ENCODE results near the gene SIRPB2.

GRCh38 chr20:1165891-1166261 is 18.9 kb downstream of the TMEM74B start:
- RRBS = no CpG with 5 or more reads among the region's 5 CpGs

GRCh38 chr20:1308896-1309437 is 20.0 kb downstream of the SDCBP2 start:
- RRBS = 91% methylated on average over 3 of the region's 9 CpGs

DNA sequence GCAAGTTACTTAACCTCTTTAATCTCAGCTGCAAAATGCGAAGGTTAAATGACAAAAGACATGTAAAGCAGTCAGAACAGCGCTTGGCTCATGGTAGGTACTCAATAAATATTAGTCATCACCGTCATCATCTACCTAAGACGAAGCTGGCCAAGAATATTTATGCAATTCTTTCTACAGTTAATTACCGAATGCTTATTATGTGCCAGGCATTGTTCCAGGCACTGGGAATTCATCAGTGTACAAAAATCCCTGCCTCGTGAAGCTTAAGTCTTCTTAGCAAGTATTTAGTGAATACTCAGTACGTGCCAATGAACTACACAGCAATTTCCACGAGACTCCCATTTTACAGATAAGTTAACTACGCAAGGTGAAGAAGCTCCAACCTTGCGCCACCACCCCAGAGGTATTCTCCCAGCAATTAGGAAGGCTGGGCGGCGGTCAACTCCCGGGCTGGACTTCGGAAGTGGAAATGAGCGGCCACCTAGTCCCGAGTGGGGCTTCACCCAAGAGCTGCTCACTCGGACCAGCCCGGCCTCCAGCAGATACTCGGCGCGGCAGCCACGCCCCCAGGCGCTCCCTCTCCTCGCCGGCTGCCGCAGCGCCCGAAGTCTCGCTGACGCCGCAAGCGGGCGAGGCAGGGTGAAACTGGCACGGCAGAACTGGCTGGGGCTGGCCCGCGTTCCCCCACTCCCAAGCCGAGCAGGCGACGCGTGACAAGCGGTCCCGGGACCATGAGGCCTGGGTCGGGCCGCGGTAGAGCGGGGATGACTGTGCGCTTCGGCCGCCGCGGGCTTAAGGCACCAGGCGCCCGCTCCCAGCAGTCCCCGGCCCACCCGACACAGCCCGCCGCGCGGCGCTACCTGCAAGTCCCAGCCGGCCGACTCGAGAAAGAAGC is 543 bp downstream of the NSFL1C start:
- RRBS = under 1% methylated on average over 20 of the region's 63 CpGs

GRCh38 chr20:1491303-1491889 is at the start of gene SIRPB2:
TSS of gene SIRPB2 (minus strand) at chr20:1491420.
- RRBS = 78% methylated on average over 2 of the region's 11 CpGs

DNA sequence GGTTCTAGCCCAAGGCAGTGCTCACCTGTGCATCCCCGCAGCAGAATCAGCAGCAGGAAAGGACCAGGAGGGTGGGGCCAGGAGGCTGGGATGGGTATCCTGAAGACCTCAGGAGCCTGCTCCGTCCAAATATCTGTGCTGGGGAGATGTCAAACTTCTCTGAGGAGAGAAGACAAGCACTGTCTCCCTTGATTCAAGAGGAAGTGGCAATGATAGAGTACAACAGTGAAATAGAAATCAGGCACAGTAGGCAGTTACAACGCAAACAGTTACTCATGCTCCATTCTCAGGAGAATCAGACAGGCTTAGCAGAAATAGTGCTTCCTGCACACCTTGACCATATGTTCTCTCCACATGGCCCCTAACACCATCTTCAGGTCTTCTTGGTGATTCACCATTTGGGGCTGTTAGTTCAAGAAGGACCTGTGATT is 28.7 kb upstream of the SIRPG start:
- RRBS = no CpG with 5 or more reads among the region's 3 CpGs

- RRBS = 2% methylated on average over 43 of the region's 107 CpGs
Measured at GRCh38 chr20:1802898-1803970, 92.0 kb upstream of the SIRPA start.

DNA sequence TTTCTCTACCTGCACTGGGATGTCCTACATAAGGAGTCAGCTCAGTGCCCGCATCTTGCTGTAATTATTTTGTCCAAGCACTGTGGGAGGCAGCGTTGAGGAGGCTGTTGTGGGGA is 91.4 kb upstream of the SIRPA start:
- RRBS = no CpG with 5 or more reads among the region's 2 CpGs

DNA sequence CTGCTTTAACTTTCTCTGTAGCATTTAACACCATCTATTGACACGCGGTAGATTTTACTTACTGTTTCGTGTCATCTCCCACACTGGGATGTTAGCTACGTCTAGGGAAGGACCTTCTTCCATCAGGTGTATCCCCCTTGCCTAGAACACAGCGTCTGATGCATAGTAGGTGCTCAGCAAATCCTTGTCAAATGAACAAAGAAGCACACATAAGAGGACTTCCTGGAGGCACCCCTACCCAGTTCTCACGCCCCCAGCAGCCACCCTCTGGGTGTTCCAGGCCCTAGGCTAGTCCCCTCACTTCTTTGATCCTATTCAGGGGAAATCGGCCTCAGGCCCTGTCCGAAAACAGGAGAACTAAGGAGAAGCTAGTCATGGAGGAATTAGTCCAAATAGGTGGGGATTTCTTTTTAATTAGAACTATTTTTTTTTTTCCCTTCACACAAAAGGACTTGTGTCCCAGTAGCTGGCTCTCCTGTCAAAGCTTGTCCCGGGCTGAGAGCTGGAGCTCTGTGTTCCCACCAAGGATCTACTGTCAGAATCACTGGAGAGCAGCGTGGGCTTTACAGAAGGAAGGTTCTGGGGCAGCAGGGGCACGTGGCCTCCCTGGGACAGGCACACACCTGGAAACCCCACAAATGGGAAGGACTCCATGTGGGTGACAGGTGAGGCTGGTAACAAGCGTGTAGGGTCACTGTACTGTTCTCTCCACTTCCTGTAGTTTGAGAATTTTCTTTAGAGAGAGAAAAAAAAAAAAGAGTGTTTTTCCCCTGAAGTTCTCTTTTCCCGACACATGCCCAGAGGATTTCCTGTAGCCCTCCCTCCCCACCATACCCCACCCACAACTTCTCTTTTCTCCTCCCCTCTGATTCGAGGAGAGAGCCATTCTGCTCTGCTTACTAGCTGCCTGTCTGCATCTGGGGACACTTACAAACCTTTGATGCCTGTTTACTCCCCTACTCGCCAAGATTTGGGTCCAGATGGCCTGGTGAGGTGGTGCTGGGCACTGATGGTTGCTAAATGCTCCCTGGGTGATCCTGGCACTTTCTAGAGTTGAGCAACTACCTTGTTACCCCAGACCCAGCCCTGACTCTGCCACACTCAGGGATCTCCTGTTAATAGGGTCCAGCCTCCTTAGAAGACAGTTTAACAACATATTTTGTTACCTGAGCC is 84.3 kb upstream of the SIRPA start:
- RRBS = no CpG with 5 or more reads among the region's 15 CpGs

DNA sequence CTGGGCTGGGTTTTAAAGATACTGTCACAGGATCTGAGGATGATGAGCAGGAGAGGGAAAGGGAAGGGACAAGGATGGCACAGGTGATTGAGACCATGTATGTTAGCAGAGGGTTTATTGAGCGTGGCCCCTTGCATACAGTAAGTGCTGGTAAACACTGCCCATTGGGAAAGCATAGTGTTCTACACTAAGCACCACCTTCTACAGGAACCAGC is 14.5 kb upstream of the SIRPA start:
- RRBS = no CpG with 5 or more reads among the region's 1 CpG

DNA sequence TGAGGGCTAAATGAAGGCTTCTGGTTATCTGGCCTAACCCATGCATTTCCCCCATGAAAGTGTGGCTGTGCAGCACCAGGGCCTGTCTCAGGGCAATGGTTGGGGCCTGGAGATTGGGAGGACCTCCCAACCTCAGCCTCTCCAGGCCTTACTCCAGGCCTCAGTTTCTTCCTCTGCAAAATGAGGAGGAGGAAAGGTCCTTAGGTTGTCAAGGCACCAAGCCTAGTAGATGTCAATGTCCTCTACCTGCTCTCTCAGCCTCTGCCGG is 10.2 kb downstream of the SIRPA start:
- RRBS = no CpG with 5 or more reads among the region's 1 CpG

DNA sequence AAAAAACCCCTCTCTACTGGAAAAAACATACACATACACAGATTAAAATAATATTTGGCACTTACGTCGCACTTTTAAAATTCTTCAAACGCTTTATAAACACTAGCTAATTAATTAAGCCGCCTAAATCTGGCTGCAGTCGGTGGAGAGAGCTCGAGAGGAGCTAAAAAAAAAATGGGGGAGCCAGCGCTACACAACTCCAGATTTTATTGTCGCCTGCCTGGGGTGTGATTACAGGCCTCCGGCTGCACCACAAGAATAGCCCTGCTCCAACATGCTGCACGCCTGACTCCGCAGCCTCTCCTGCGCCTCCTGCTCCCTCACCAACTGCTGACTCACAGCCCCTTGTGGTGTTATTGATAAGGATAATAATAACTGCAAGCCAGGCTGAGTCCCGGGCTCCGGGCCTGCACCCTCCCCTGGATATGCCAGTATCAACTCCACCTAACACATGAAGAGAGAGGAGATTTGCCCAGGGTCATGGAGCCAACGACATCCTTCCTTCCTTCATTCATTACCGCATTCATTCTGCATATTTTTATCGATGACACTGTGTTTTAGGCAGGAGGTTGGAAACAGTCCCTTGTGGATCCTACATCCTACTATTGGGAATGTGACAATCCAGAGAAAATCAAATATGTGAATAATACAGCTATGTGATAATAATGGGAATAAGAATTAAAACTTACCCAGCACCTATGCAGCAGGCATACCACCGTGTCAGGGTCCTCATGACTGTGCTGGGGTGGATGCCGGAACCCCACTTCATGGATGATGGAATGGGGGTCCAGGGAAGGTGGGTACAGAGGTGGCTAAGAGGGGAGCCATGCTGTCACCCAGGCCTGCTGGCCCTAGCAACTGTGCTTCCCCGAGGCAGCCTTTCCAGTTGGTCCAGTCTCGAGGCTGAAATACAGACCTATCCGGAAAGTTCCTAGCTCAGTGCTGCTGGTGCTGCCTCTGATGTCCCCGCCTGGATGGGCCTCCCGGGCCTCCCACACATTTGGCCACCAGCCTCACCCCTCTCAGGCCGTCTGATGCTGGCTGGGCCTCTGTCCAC is 17.1 kb downstream of the SIRPA start:
- RRBS = 75% methylated on average over 3 of the region's 25 CpGs

GRCh38 chr20:1935236-1936255 is 40.3 kb downstream of the SIRPA start:
- RRBS = 67% methylated on average over 2 of the region's 26 CpGs

DNA sequence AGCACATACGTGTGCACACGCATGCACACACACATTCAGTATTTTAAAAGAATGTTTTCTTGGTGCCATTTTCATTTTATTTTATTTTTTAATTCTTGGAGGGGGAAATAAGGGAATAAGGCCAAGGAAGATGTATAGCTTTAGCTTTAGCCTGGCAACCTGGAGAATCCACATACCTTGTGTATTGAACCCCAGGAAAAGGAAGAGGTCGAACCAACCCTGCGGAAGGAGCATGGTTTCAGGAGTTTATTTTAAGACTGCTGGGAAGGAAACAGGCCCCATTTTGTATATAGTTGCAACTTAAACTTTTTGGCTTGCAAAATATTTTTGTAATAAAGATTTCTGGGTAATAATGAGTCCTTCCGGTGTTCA is 44.3 kb downstream of the SIRPA start:
- RRBS = no CpG with 5 or more reads among the region's 5 CpGs

DNA sequence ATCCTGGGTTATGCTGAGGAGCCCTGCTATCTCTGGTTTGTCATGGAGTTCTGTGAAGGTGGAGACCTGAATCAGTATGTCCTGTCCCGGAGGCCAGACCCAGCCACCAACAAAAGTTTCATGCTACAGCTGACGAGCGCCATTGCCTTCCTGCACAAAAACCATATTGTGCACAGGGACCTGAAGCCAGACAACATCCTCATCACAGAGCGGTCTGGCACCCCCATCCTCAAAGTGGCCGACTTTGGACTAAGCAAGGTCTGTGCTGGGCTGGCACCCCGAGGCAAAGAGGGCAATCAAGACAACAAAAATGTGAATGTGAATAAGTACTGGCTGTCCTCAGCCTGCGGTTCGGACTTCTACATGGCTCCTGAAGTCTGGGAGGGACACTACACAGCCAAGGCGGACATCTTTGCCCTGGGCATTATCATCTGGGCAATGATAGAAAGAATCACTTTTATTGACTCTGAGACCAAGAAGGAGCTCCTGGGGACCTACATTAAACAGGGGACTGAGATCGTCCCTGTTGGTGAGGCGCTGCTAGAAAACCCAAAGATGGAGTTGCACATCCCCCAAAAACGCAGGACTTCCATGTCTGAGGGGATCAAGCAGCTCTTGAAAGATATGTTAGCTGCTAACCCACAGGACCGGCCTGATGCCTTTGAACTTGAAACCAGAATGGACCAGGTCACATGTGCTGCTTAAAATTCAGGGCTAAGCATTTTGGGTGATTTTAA is 15.2 kb downstream of the STK35 start:
- RRBS = no CpG with 5 or more reads among the region's 13 CpGs

DNA sequence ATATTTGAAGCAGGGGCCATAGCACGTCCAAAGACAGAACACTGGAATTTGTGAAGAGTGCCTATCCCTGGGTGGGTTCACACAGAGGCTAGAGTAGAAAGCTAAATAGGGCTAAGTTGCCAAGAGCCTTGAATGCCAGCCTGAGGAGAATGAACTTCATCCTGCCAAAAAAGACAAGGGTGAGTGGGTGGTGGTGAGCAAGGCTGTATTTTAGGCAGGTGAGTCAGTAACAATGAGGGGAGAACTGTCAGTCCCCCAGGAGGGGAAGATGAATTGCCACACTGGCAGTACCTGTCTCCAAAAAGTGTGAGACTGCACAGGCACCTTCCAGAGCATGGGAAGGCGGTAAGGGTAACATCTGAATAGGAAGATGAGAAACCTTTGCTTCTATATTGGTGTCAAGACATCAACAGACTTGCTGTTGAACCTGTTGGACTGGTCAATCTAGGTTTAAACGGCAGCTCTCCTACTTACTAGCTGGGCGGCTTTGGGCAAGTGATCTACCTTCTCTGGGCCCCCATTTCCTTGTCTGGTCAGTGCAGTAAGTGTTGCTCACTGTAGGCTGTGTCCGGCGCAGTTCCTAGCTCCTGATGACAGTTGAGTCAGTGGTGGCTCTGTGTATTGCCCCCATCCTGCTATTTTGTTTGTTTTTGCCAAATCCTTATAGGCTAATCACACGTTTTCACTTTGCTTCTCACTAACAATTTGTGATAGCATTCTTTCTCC is 30.9 kb downstream of the STK35 start:
- RRBS = no CpG with 5 or more reads among the region's 7 CpGs

- RRBS = no CpG with 5 or more reads among the region's 2 CpGs
Measured at GRCh38 chr20:2140571-2141068, 39.0 kb downstream of the STK35 start.

GRCh38 chr20:2218075-2218657 is 77.6 kb upstream of the TGM3 start:
- RRBS = no CpG with 5 or more reads among the region's 5 CpGs

GRCh38 chr20:2458494-2459418 is 11.8 kb downstream of the SNRPB start:
- RRBS = no CpG with 5 or more reads among the region's 7 CpGs

- RRBS = no CpG with 5 or more reads among the region's 2 CpGs
Measured at GRCh38 chr20:2459642-2460750, 10.6 kb downstream of the SNRPB start.

DNA sequence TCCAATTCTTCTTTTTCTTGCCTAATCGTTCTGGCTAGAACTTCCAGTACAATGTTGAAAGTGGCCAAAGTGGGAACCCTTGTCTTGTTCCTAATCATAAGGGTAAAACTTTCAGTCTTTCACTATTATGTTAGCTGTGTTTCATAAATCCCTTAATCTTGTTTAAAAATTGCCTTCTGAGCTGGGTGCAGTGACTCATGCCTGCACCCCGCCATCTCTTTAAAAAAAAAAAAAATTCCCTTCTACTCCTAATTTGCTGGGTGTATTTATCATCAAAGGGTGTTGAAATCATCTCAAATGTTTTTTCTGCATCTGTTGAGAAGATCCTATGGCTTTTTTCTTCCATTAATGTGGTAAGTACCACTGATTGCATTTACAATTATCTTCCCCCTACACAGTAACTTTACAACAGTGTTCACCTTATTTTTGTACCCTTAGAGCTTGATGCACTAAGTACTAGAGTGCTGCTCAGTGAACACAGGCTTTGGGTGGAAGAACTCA is 9.8 kb downstream of the SNRPB start:
- RRBS = no CpG with 5 or more reads among the region's 2 CpGs

Measured in skeletal muscle cell (primary cell).